H9 (cell line): ENCODE data around the gene CCDC92B.

DNA sequence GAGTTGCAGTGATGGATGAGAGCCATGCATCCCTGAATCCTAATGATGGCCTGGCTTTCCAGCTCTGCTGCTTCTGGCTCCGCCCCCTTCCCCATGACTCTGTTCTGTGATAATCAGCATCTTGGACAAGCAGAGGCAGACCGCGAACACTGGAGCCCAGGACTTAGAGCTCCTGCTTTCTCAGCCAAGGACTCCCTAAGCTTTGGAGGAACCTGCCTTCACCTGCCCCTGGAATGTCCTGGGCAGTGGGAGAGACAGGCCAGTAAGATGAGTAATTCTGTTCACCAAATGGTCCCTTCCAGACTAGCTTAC is 12.5 kb downstream of the CCDC92B start:
- PRO-cap, result no peak

- PRO-cap, result unidirectional peak, minus-strand start at chr17:2749546; unidirectional peak, minus-strand start at chr17:2749652; bidirectional peak, plus-strand start at chr17:2750029, minus-strand start at chr17:2749877
Measured at GRCh38 chr17:2749294-2750377, at the start of gene CCDC92B. TSS of gene CCDC92B (minus strand) at chr17:2749652.

GRCh38 chr17:2777399-2777836 is 18.8 kb upstream of the RAP1GAP2 start:
- PRO-cap, result unidirectional peak, minus-strand start at chr17:2777612

- PRO-cap, result no peak
Measured at GRCh38 chr17:2800233-2800834, 4.1 kb downstream of the RAP1GAP2 start.

- PRO-cap, result no peak
Measured at GRCh38 chr17:2863157-2863647, 67.0 kb downstream of the RAP1GAP2 start.

DNA sequence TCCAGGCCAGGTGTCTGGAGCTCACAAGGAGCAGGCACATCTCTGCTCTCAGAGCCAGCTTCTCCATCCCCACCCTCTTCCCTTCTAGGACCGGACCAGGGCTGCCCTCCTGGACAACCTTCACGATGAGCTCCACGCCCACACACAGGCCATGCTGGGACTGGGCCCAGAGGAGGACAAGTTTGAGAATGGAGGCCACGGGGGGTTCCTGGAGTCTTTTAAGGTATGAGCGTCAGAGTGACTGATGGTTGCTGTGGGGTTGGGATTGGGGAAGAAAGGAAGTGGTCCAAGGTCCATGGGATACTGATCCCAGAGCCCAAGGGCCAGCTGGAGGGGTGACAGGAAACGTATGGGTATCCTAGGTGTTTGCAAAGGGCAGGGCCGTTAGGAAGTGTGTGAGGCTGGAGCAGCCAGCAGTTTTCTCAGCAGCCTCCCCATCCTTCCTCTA is 55.5 kb downstream of the OR1D5 start:
- PRO-cap, result no peak

- PRO-cap, result no peak
Measured at GRCh38 chr17:3029474-3029838, 34.0 kb downstream of the OR1D5 start.

DNA sequence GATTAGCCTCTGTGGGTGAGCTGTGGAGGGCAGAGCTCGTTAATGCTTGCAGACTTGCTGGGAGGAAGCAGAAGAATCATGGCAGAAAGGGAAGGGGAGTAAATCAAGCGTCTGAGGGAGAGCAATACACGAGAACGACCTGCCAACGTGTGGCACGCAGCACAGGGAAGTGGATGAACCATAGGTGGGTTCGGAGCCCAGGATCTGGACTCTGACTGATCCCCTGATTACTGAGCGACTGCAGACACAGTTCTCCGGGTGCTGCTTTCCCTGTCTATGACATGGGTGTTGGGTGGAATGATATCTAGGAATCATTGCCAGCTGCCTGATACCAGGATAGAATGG is 5.6 kb upstream of the OR1R1P start:
- PRO-cap, result no peak

- PRO-cap, result no peak
Measured at GRCh38 chr17:3476433-3476722, 581 bp downstream of the ASPA start.

- PRO-cap, result no peak
Measured at GRCh38 chr17:3531280-3532239, 26.1 kb downstream of the TRPV3 start.

GRCh38 chr17:3694638-3695116 is 1.3 kb downstream of the P2RX5 start:
- PRO-cap, result no peak

- PRO-cap, result unidirectional peak, minus-strand start at chr17:3724167; unidirectional peak, minus-strand start at chr17:3724311; unidirectional peak, minus-strand start at chr17:3724364; unidirectional peak, minus-strand start at chr17:3724519
Measured at GRCh38 chr17:3724048-3724818, 530 bp downstream of the HASPIN start.

GRCh38 chr17:3828698-3828949 is 17.4 kb downstream of the NCBP3 start:
- PRO-cap, result no peak

DNA sequence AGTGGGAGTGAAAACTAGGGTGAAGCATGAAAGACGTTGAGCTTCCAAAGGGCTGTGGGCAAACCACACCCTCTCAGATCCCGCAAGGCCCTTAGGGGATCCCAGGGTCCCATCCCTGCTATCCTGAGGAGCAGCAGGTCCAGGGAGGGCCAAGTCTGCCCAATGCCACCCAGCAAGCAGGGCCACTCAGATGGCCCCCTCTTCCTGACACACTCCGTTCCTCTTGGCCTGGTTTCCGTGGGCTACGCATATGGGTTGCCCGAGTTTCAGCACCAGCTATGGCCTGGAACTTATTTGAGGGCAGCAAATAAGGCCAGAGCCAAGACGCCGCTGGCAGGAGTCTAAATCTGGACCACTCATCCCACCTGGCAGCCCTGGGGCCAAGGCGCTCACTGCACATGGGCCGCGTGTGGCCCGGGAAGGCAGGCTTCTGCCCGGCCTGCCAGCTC is 4.2 kb downstream of the ATP2A3 start:
- PRO-cap, result no peak

DNA sequence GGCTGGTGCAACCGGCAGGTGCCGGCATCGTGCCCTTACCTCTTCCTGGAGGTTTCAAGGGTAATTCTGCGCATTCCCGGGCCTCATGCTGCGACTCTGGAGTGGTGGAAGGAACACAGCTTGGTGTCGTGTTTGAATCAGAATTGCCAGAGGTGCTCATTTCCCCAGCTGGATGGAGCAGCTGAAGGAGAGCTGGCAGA is 16.2 kb upstream of the ATP2A3 start:
- PRO-cap, result no peak

DNA sequence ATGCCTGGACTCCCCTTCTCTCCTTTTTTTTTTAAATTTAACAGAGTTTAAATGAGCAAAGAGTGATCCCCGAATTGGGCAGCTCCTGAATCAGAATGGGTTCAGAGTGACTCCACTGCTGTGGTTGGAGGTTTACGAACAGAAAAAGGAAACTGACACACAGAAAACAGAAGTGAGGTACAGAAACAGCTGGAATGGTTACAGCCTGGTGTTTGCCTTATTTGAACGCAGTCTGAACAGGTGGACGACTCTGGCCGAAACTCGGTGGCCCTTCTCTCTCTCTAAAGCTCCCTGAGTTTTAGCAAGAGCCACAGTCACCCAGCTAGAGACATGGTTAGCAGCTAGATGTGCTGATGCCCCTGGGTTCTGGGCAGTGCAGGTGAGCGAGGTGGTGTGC is 54.2 kb upstream of the ATP2A3 start:
- PRO-cap, result no peak

DNA sequence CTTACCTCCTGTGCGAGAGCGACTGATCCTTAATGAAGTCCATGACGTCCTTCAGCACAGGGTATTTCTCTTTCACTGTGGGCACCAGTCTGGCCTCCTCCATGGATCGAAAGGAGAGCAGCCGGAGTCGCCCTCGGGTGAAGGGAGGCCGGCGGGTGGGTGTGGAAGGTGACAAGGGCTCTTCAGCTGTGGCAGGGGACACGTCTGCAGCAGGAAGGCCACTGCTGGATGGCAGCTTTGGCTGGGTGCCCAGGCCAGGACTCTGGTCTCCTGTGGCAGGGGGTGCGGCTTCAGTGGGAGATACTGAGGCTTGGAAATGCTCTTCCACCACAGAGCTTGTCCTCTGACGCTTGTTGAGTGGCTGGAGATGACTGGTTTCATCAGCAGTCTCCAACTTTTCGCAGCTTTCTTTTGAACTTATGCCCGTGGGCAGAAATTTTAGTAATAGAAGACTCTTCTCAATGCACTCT is 78.4 kb downstream of the ZZEF1 start:
- PRO-cap, result no peak

DNA sequence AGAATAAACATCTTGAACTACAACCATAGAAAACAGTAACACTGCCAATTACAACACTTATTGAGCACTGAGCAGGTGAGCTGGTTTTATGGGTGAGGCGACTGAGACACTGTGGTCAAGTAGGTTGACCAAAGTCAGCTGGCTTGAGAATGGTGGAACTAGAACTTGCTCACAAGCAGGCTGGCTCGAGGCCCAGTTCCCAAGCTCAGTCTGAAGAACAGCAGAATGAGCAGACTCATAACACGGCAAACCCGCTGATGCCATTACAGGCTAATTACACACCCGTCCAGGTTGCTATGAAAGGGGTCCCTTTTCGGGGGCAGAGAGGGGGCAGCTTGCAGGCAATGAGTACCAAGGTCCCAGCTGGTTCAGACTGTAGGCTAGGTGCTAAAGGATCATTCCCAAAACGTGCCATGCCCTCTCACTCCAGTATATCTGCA is 6.4 kb downstream of the ZZEF1 start:
- PRO-cap, result no peak

DNA sequence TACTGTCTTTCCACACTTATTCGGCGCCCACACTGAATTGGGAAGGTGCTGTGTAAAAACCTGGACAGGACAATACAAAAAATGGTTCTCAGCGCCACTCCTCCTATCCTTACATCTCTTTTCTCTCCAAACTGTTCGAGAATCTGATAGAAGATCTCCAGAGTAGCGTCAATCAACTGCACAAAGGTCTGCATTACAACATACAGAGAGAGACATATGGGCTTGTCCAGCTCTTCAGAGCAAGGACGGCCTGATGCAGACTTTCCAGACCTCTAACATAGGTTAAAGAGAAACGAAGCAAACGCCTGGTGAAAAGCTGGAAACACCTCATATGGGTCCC is 753 bp downstream of the ZZEF1 start:
- PRO-cap, result no peak

- PRO-cap, result no peak
Measured at GRCh38 chr17:4220560-4221490, 43.0 kb downstream of the ANKFY1 start.